Skeletal muscle cell (primary cell): ENCODE results near the genes SMCO2 and ERGIC2.

DNA sequence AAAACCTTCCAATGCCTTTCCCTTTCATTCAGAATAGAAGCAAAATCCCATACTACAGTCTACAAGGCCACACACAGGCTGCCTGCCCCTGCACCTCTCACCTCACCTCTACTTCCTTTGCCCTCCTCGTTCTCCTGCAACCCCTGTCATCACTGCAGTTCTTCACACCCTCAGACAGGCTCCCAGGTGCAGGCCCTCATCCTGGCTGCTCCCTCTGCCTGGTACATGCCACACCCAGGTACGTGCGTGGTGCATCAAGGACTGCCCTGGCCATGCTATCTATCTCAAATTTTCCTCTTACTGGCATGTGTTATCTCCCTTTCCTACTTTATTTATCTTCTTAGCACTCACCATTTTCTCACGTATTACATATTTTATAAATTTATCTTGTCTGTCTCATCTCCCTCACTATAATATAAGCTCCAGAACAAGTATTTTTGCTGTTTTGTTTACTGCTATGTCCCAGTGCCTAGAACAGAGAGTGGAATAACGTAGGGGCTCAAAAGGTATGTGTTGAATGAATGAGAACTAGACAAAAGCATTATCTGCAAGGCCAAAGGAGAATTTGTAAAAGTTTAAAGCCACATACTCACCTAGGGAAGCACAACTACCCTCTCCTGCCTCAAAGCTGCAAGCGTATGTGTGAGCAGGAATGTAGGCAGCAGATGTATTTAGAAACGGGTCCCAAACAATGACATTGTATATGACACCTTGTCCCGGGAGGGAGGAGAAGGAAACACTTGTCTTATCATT lies 24.2 kb downstream of the TM7SF3 start:
- RRBS: no CpG with 5 or more reads among the region's 8 CpGs

DNA sequence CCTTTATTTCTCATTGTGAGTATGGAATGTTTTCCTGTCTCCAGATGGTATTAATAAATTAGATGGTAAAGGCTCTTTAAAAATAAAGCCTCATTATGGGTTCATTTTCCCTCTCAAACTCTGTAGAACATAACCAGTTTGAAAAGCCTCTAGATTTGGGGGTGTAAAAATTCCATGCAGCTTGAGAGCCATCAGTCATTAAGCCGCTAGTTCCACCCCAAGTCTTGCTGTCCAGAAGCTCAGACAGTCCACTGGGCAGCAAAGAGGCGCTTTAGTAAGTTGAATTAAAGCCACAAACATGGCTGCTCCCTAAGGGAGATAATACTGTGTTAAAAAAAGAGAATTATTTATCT lies 712 bp downstream of the TM7SF3 start:
- RRBS: no CpG with 5 or more reads among the region's 2 CpGs

DNA sequence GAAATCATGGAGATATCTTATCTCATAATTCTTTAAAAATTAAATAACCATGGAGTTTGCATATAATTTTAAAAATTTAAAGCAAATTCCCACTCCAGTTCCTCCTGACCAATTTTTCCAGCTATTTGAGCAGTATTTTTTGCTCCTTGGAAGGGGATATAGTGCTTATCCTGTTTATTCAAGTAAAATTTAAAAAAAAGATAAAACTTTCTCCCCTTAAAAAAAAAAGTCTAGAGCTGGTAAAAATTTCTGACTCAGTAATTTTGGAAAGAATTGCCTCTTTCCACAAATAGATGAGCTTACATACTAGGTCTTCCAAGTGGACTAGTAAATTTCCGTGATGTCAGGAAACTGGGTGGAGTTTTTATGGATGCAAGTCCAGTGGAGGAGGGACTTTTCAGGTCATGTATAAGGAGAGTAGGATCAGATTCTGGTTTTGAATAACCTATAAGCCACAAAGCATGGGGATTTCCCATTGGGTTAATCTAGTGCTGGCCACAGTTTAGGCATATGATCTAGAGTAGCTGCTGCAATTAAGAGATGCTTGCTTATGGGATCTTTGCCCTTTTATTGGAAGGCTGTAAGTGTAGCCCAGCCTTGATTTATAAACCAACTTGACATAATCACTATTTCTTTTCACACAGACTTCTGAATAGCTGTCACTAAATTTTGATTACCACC lies 33.7 kb downstream of the STK38L start:
- RRBS: no CpG with 5 or more reads among the region's 1 CpG

- RRBS: no CpG with 5 or more reads among the region's 3 CpGs
These were observed at the start of gene SMCO2 for GRCh38 chr12:27446594-27446964. Gene SMCO2, plus strand, starts transcription at chr12:27446736.

DNA sequence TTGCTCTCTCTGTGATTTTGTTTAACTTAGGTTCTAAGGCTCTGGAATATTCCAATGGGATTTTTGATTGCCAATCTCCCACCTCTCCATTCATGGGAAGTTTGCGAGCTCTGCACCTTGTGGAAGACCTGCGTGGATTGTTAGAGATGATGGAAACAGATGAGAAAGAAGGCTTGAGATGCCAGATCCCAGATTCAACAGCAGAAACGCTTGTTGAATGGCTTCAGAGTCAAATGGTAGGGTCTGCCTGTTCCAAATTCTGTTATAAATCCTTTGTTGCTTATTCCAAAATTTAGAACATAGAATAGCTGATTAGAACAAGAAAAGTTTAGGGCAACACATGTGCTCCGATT lies 61.4 kb upstream of the REP15 start:
- RRBS: no CpG with 5 or more reads among the region's 4 CpGs

- RRBS: no CpG with 5 or more reads among the region's 3 CpGs
These were observed 1.5 kb upstream of the MANSC4 start for GRCh38 chr12:27781505-27781985.

DNA sequence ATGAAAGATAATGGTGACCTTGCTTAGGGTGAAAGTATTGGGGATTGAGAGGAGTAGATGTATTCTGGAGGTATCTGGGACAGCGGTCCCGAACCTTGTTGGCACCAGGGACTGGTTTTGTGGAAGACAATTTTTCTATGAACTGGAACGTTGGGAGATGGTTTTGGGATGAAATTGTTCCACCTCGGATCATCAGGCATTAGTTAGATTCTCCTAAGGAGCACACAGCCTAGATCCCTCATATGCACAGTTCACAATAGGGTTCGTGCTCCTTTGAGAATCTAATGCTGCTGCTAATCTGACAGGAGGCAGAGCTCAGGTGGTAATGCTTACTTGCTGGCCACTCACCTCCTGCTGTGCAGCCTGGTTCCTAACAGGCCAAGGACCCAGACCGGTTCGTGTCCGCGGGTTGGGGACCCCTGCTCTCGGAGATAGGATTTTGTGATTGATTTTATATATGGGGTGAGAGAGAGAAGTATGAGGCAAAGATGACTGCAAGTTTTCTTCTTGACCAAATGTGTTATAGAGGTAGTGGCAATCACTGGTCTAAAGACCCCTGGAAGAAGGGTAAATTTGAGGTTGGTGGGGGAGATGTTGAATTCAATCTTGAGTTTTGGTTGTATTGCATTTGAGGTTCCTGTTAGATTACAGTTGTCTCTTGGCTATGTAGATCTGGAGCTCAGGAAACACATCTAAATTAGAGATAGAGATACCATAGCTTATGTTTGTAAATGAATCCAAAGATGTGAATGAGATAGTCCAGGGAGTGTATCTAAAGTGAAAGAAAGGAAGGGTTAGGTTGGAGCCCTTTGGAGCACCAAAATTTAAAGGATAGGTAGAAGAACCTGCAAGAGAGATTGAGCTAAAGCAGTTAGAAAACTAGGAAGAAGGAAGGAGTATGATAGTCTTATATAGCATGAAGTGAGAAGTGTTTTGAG lies 57.7 kb downstream of the CCDC91 start:
- RRBS: no CpG with 5 or more reads among the region's 10 CpGs

- RRBS: no CpG with 5 or more reads among the region's 3 CpGs
These were observed 225.8 kb downstream of the CCDC91 start for GRCh38 chr12:28415846-28416644.

- RRBS: no CpG with 5 or more reads among the region's 4 CpGs
These were observed 1.1 kb upstream of the FAR2 start for GRCh38 chr12:29148031-29148346.

DNA sequence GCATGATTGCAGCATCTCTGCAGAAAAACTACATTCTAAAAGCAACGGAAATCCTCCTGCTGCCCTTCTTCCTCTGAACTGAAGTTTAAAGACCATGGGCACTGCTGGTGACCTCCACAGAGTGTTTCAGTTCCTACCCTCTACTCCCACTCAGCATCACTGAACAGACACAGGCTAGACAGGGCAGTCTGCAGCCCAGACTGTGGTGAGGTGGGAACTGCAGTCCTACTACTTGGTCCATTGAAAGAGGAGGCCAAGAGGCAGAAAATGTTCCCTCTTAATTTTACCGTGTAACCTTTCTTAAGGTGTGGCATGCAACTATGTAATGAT lies 59.1 kb downstream of the FAR2 start:
- RRBS: no CpG with 5 or more reads among the region's 2 CpGs

GRCh38 chr12:29340459-29341632 lies 40.1 kb downstream of the ERGIC2 start:
- RRBS: no CpG with 5 or more reads among the region's 12 CpGs

GRCh38 chr12:29381042-29381844 lies at the start of gene ERGIC2:
Gene ERGIC2, minus strand, starts transcription at chr12:29381172.
- RRBS: no CpG with 5 or more reads among the region's 35 CpGs

- RRBS: no CpG with 5 or more reads among the region's 8 CpGs
These were observed 106.6 kb upstream of the OVCH1 start for GRCh38 chr12:29603994-29604612.

DNA sequence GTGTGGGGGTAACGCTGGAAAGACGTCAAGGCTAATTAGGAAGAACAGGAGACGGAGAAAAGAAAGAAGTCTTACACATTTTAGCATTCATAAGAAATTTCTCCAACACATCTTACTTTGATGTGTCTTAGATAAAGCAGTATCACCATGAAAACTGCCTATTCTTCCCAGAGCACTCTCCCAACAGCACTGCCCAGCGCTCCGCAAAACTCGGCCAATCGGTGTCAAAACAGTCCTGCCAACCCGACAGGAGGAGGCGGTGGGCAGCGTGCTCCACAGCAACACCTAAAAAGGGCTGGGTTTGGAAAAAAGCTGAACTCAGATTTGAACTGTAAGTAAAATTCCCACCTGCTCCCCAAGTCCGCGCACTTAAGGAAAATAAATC lies 815 bp downstream of the IPO8 start:
- RRBS: no CpG with 5 or more reads among the region's 12 CpGs

- RRBS: no CpG with 5 or more reads among the region's 2 CpGs
These were observed 38.6 kb upstream of the CAPRIN2 start for GRCh38 chr12:30793450-30793723.

- RRBS: no CpG with 5 or more reads among the region's 7 CpGs
These were observed 49.1 kb upstream of the TSPAN11 start for GRCh38 chr12:30877392-30877932.

GRCh38 chr12:31518587-31519280 lies 72.2 kb downstream of the DENND5B start:
- RRBS: no CpG with 5 or more reads among the region's 4 CpGs

GRCh38 chr12:31553286-31554517 lies 37.2 kb downstream of the DENND5B start:
- RRBS: no CpG with 5 or more reads among the region's 3 CpGs

DNA sequence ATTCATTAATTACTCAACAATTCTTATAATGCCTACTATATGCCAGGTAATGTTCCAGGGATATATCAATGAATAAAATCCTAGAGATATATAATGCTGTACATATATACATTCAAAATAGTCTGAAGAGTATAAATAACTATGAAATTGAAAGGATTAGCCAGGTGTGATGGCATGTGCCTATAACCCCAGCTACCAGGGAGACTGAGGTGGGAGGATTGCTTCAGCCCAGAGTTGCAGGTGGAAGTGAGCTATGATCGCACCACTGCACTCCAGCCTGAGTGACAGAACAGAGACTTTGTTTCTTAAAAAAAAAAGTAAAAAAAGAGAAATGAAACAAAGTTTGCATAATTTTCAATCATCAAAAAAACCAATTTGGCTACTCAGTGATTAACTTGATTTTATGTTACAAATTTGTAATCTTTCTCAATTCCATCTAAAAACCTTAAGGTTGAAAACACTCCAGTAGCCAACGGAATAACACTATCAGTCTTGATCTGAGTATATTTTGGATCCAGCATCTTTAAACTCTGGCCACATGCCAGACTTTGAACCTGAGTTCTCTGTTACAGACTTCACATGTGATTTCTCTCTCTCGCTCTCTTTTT lies 12.6 kb upstream of the DENND5B start:
- RRBS: no CpG with 5 or more reads among the region's 3 CpGs

- RRBS: no CpG with 5 or more reads among the region's 11 CpGs
These were observed 4.2 kb upstream of the AMN1 start for GRCh38 chr12:31732663-31733714.